Measurements from ENCODE around the gene PLEKHA6.

DNA sequence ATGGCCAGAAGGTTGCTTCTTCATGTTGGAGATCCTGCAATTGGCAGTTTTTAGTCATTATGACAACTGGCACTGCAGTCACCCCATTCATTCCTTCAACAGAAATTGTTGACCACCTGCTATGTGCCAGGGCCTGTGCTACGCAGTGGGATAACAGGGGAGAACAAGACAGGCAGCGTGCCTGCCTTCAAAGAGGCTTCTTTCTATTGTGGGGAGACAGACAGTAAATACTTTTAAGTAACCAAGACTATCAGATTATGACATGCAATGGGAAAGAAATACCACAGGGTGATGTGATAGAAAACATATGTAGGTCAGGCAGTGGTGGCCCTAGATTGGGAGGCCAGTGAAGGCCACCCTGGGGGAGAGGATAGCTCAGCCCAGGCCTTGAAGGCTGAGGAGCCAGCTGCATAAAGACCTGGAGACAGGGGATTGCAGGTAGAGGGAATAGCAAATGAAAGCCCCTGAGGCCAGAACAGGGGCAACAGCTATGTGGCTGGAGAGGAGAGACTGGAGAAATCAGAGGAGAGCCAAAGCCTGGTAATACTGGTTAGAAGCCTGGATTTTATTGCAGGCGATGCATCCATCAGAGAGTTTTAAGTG lies 3.9 kb downstream of the SOX13 start:
- PRO-cap: no peak

DNA sequence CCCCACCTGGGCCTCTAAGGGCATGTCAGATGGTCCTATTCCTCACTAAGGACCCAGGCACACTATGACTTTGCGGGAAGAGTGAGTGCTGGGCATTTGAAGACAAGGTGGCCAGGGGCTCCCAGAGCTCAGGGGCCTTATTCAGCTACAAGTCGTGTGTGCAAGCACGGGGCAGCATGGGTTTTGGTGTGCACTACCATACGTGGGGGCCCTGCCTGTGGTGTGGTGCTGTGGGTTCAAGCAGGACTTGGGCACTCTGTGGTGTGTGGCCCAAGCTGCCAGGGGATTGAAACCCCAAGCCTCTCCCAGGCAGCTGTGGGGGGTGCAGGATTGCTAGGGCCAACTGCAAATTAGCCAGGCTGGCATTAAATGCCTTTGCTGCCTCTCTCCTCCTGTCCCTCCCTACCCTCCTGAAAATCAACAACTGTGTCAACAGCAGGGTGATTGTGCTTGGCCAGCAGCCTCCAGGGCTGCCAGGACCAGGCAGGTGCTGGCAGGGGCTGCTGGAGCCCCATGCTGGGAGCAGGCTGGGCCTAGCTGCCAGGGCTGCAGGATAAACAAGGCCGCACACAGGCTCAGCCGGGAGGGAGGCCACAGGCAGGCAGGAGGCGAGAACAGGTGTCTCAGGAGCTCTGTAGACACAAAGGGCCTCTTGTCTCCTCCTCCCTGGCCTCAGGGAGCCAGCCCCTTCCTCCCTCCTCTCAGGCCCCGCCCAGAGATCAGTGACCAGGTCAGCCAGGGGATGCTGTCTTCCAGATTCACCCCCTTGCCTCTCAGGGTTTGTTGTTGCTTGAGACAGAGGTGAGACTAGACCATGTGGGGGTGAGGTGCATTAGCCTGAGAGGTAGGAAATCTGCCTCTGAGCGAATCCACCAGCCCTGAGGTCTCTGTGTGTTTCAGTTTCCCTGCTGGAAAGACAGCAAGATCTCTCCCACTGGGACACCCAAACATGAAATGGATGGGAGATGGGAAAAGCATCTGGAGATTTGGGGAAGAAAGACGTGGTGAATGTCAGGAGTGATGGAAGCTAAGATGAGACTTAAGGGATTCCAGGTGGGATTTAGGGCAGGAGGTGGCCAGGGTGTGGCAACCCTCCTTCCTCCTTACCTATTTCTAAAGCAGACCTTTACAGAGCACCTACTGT lies 11.5 kb downstream of the SOX13 start:
- PRO-cap: no peak

GRCh38 chr1:204094861-204095190 lies 21.9 kb downstream of the SOX13 start:
- PRO-cap: no peak

GRCh38 chr1:204125625-204126222 lies 26.1 kb downstream of the ETNK2 start:
- PRO-cap: no peak

DNA sequence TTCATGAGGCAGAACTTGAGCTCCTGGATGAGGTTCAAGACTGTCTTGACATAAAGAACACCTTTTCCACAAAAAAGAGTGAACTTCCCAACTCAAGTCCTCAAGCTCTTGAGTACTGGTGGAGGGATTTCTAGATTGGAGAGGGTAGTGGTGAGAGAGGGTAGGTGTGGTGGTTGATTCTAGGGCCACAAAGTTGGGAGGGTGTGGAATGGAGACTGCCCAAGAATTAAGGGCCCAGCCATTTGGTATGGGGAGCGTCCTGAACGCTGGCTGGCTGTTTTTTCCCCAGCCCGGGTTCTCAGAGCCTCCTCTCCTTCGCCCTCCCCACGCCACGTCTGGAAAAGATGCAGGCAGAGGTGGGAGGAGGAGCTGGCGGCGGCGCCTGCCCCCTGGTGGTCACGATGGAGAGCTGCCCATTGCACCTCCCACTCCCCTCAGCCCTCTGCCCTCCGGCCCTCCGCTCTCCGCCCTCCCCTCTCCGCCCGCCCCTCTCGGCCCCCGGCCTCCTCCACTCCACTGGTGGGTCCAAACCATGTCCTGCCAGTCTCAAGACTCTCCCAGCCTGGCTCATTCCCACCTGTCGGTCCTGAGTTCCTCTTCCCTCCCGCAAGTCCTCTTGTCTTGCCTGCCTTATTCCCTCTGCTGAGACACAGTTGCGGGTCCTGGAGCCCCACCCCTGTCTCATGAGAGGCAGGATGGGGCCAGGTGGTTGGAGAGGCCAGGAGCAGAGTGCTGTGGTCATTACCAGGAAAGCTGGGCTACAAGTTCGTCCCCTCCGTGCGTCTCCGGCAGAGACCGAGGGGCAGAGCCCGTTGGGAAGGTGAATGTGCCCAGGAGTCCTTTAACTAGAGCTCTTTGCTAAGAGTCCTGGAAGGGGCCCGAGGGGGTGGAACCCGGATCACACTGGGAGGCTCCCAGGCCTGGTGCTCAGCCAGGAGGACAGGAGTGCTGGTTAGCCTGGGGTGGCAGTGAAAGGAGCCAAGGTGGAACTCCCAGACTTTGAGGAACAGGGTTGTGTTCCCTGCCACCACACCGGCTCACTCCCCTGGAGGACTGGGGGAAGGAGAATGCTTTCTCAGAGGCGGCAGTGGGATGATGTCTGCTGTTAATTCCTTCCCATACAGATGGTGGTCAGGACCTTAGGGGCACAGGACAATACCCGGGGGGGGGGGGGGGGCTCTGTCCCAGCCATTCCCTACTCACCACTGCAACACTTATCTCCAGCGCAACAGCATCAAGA lies 22.6 kb downstream of the ETNK2 start:
- PRO-cap: unidirectional peak, minus-strand start at position 1,039 of the sequence

DNA sequence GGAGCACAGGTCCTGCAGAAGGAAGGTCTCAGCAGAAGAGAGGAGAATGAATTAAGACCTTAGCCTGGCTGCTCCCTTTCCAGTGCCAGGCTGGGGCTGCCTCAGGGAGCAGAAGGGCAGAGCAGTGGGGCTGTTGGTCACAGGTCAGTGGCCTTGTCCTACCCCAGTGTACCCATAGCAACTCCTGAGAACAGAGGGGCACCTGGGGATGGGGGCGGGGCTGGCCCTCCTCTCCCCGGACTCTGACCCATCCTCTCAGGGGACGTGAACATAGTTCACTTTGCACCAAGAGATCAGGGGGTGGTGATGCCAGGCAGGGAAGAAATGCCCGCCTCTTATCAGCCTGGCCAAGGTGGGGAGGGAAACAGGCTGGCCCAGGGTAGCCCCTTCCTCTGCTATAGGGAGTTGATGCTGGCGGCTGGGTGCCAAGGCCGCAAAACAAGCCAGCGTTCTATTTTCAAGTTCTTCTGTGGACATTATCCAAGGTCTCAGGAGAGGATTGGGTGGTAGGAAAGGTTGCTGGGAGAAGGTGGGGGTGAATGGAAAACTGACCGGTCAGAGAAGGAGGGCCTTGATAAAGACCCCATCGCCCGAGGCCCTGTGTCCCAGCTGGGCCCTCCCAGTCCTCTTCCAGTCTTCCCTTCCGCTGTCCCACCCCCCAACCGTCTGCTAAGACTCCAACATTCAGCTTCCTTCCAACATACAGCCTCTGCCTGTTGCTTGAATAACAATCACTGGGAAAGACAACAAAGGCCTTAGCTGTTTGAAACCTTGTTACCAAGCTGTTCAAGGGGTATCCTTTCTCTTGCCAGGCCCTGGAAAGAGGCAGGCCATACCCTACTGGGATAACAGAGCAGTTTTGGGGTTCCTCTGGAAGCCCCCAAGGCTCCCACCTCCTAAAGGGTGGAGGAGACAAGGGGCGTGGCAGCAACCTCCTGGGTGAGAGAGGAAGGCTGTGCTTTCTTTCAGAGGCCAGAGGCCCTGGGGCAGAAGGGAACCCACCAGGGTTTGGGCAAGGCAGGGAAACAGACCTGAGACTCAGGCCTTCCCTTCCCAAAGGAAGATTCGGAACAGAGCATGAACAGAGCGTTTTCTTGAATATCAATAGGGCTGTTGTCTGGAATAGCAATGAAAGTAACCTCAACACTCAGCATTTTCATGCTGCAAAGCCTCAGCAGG lies 4.5 kb downstream of the ETNK2 start:
- PRO-cap: no peak

DNA sequence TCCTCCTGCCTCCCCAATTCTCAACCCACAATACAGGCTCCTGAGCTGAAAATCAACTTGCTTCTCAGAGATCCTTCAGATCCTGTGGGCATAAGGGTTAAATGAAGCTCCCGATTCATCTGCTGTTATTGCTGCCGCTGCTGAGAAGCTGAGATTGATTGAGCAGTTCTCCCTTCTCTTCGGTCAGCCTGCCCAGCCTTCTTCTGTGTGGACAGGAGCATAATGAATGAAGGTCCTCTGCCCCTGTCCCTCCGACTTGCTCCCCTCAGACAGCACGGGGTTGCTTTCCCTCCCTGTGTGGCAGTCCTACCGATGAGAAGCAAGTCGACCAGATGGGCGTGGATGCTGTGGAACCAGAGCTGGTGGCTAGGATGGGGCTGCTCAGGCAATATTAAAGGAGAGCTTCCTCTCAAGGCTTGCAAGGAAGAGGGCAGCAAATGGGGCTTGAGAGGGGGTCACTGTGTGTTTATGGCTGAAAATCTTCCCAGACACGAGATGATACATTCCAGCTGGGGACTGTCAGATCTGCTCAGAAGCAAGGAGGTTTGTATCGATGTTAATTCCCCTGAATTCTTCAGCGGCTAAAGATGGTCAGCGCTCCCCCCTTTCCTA lies 63.9 kb upstream of the GOLT1A start:
- PRO-cap: no peak

GRCh38 chr1:204286585-204287436 lies 72.9 kb downstream of the PLEKHA6 start:
- PRO-cap: no peak

GRCh38 chr1:204287437-204288841 lies 71.8 kb downstream of the PLEKHA6 start:
- PRO-cap: no peak

DNA sequence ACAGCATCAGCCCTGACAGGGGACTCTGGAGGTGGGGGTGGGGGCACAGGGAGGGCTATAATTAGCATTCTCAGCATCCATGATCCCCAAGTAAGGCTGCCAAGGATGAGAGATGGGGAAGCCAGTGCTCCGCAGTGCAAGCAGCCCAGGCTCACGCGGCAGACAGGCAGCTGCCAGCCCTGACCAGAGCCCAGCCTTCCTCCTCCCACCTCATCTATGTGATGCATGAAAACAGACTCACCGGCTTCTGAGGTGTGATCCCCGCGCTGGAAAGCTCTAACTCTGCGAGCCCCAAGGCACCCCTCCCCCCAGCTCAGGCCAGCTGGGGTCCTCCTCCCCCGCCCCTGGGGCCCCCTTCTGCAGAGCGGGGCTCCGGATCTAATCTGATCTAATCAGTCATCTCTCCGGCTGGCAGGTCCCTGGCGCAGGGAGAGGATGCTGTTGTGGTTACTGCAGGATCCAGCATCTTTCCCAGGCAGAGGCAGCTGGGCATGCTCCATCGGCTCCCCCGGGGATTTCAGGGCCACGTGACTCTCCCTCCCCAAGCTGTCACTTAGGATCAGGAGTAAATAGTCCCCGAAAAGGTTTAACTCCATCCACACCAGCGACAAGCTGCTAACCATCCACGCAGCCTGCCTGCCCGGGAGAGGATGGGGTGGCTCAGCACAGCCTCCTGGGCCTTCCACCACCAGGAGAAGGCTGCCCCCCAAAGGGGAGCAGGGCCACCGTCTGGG lies at the start of gene PLEKHA6:
PLEKHA6 (minus strand) TSS at position 477 of the 734 bp plus-strand sequence.
- PRO-cap: no peak

DNA sequence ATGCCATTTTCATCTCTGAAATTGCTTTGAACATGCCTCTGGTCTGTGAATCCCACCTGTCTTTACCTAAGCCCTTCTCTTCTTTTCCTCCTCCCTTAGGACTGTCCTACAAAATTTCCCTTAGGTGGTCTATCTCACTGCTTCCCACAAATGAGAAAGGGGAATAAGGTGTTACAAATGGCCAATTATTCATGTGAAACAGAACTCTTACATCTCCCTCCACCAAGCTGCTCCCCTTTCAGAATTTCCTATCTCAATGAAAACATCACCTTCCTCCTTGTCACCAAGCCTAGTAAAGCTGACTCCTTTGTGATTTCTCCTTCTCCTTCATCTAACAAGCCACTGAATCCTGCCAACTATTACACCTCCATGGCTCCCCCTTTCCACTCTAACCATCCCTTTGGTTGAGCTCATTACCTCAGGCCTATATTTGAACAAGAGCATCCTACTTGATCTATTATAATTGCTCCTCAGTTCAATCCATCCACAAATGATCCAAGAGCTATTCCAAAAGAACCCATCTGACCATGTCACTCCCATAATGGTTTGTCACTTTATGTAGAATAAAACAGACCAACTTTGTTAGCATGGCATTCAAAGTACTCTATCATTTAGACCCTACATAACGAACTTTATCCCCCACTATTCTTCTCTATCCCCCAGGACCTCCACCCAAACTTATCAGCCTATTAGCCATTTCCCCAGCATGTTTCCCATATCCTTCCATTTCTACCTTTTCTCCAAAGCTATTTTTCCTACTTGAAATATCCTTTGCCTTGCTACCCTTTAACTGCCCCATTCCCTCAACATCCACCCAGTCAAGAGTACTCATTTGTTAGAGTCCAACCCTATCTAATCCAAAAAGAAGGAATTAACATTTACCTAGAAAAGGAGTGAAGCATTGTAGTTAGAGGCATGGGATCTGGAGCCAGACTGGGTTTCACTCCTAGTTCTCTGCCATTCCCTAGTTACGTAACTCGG lies 21.7 kb downstream of the PPP1R15B start:
- PRO-cap: no peak

GRCh38 chr1:204407561-204408426 lies 3.8 kb downstream of the PPP1R15B start:
- PRO-cap: no peak

GRCh38 chr1:204424090-204424755 lies 12.6 kb upstream of the PPP1R15B start:
- PRO-cap: no peak

DNA sequence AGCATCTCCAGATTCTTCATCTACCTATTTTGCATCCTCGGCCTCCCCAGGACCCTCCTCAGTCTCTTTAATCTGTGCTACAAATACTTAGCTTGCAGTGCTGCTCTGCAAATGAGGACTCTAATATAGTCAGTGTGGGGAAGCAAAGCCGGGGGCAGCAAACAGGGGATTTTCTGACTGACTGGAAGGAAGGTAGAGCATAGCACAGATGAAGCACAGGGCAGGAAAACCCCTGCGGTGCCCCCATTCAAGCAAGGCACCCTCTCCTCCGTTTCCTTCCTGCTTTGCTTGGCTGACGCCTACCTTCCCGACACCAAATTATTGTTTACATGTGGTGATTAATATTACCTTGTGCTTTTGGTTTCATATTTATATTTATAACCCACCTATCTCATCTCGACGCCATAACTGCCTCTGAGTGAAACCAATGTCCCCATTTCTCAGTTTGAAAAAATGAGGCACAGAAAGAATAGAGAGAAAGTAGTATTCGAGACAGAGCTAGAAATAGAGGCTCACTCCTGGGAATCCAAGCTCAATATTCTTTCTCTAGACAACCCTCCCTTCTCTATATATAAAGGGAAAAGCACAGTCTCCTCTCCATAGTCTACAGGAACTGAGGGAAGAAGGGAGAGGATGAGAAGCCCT lies 41.4 kb downstream of the PIK3C2B start:
- PRO-cap: no peak

DNA sequence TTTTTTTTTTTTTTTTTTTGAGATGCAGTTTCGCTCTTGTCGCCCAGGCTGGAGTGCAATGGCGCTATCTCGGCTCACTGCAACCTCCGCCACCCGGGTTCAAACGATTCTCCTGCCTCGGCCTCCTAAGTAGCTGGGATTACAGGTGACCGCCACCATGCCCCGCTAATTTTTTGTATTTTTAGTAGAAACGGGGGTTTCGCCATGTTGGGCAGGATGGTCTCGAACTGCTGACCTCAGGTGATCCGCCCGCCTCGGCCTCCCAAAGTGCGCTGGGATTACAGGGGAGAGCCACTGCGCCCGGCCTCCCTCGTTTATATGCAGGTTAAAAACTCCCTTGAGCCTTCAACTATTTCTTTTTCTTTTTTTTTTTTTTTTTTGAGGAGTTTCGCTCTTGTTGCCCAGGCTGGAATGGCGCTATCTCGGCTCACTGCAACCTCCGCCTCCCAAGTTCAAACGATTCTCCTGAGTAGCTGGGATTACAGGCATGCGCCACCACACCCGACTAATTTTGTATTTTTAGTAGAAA lies 816 bp upstream of the MDM4 start:
- PRO-cap: no peak

- PRO-cap: no peak
These were observed 5.0 kb downstream of the MDM4 start for GRCh38 chr1:204521101-204521693.

DNA sequence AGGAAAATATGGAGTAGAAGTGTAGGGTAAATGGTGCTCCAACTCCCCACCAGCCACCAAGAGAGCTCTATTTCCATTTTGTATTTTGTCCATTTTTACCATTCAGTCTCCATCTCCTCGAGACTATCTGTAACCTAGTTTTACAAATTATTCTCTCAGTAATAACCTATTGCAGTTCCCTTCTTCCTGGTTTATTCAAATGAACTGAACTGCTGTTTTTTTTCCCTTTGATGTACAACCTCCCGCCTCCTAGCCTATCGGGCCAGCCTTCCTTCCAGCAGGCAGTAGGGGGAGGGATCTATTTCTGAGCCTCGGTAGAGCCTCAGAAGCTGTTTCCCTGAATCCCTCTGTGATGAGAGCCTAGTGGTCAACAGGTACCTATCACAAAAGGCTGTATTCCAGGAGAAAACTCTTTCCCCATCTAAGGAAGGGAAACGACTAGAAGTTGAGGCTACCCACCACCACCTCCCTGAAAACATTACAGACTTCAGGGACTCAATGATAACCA lies 50.0 kb downstream of the MDM4 start:
- PRO-cap: no peak

DNA sequence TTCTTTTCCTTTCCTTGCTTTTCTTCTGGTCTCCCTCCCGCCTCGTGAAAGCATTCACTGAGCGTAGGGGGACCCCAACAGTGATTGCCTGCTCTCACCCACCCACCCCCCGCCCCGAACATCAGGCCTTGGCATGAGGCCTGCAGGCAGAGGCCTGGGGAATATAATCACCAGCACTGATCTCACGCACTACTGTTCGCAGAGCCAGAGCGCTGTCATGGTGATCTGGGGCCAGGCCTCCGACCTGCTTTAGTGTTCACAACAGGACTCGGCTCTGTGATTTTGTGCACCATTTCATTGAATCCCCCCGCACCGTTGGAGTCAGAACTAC lies 47.6 kb downstream of the LRRN2 start:
- PRO-cap: no peak

GRCh38 chr1:204806851-204807138 lies 21.7 kb upstream of the NFASC start:
- PRO-cap: no peak

DNA sequence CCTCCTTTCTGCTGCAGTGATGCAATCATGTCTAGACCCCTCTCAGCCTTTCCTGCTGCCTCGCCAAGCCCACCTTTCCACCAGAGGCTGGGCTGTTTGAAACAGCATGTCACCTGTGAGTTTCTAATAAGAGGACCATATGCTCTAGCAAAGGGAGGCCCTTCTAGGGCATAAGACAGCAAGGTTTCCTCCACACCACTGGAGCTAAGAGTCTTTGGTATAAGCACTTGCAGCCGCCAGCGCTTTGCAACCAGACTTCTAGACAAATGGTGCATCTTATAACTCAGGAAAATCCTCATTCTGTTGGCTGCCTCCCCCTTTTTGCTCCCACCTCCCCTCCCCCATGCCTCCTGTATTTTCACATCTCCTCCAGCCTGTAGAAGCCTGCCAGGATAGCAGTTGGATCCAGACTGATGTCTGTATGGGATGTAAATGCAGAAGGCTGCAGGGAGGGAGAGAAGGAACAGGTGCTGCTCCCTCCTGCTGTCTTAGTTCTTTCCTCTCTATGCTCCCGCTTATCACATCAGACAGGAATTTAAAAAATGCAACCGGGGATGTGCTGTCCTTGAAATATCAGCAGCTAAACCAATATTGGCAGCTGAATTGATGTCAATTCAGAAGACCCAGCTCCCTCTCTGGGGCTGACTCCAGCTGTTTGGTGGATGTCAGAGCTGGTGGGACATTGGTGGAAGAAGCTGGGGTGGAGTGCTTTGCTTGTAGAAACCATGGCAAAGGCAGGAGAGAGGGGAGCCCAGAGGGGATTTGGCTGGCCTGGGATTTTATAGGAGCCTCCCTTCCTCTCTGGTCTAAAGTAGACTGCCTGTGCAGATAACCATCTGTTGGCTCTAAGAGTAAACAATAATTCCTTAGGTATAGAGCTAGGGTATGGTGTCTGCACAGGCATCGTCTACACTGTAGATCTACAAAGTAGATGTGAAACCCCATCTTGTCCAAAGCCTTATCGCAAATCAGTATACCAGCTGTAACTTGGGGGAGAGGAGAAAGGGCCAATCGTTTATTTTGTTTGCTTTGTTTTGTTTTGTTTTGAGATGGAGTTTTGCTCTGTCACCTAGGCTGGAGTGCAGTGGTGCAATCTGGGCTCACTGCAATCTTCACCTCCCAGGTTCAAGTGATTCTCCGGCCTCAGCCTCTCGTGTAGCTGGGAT lies 95.8 kb downstream of the NFASC start:
- PRO-cap: no peak

Measured in Metastatic Lung Carcinoma in the Adrenal Gland (tissue), 1 donor.